Peripheral blood mononuclear cell (primary cell): ENCODE results near the genes MTHFD2 and TACR1.

GRCh38 chr2:74100202-74100855 is 47.4 kb downstream of the BOLA3 start:
- PRO-cap, 8 experiments = no peak in any of the 8 experiments

GRCh38 chr2:74156254-74156624 is 8.5 kb upstream of the BOLA3 start:
- PRO-cap, 8 experiments = no peak in any of the 8 experiments

DNA sequence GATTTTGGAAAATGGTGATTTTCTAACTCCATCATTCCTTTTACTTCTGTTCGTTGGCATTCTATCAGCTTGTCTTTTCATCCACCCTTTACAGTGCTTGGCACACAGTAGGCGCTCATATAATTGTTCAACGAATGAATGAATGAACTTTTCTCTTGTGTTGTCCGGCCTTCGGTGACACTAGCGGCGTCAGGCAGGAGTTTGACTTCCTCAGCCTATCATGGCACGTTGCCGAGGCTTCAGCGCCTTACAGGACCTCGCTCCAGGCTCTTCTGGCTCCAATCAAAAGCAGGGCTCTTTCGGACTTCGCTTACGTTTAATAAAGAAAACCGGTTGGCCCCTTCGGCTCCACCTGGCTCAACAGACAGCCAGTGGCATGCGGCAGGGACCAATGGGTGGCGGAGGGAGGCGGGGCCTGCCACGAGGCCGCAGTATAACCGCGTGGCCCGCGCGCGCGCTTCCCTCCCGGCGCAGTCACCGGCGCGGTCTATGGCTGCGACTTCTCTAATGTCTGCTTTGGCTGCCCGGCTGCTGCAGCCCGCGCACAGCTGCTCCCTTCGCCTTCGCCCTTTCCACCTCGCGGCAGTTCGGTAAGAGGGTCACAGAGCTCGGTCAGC is at the start of gene MTHFD2:
TSS of gene MTHFD2 (plus strand) at position 463 of the 617 bp plus-strand sequence.
- PRO-cap, 8 experiments = peak in 8 of 8 experiments; most common plus-strand start position 507 of the sequence (in 7); most common minus-strand start position 274 of the sequence (in 7)

DNA sequence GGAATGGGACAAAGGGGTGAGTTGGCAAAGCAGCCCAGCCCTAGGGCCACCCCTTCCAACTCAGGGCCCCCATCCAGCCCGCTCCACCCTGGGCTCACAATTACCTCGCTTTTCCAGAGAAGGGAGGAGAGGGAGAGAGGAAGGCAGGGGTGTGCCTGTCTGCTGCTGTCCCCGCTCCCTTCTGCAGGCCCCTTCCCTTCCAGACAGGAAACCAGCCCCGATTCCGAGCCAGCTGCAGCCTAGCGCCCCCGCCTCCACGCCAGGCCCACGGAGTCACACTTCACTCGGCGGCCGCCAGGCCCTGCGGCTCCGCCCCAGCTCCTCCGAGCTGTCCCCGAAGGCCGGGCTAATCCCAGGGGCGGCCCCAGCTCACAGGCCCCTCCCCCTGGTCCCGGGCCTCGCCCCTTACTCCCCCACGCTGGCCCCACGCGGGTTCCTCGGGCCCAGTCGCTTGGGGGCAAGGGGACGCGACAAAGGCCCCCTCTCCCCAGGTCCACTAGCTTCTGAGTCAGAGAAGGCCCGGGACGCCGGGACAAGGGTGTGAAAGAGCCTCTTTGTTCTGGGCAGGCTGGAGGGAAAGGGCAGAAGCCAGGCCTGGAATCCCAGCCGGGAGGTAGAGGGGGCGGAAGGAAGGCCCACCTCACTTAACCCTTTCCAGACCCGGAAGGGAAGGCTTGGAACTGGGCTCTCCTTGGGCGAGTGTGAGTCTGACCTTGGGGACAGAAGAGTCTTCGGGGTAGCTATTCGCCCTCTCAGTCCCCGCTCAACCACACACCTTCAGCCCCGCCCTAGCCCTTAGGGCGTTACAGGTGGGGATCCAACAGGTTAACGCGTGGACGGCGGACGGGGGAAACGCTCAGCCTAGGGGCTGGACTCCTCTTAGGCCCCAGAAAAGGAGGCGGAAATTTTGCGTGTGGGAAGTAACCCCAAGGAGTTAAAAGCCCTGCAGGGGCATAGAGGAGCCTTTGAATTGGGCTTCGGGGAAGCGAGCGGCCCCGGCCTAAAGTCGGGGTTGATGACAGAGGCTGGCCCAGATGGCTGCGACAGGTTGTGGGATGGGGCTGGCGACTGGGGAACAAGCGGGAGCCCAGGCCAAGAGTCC is 1.1 kb downstream of the RTKN start:
- PRO-cap, 8 experiments = peak in 7 of 8 experiments; most common minus-strand start position 183 of the sequence (in 7)

DNA sequence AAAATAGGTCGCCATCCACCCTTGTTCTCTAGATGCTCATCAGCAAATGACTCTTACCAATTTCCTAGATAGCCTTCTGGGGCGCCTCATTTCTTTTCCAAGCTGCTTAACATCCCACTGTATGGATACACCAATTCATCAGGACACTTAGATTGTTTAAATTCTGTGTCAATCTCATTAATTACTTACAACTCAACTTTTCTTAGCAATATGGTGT is 633 bp upstream of the INO80B start:
- PRO-cap, 8 experiments = no peak in any of the 8 experiments

- PRO-cap, 8 experiments = peak in 8 of 8 experiments; most common plus-strand start chr2:74457678 (in 5); most common minus-strand start chr2:74457493 (in 3)
Measured at GRCh38 chr2:74456947-74457843, 1.0 kb upstream of the WBP1 start.

GRCh38 chr2:74458648-74459454 is 613 bp downstream of the WBP1 start:
- PRO-cap, 8 experiments = peak in 1 of 8 experiments; most common plus-strand start chr2:74459143 (in 1); most common minus-strand start chr2:74459012 (in 1)

DNA sequence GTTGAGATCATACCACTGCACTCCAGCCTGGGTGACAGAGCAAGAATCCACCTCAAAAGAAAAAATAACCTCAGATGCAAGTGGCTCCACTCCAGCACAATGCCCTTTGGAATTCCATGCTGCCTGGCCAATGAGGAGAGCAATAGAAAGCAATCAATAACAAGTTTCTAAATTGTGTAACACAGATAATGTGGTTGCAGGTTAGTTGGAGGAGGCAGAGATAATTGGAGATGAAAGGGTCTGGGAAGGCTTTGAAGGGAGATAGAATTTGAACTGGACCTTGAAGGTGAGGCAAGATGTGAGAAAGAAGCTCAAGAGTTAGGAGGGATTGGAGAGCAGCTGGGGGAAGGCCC is 6.1 kb downstream of the TTC31 start:
- PRO-cap, 8 experiments = no peak in any of the 8 experiments

- PRO-cap, 8 experiments = no peak in any of the 8 experiments
Measured at GRCh38 chr2:74515418-74516684, 1.6 kb downstream of the TLX2 start.

DNA sequence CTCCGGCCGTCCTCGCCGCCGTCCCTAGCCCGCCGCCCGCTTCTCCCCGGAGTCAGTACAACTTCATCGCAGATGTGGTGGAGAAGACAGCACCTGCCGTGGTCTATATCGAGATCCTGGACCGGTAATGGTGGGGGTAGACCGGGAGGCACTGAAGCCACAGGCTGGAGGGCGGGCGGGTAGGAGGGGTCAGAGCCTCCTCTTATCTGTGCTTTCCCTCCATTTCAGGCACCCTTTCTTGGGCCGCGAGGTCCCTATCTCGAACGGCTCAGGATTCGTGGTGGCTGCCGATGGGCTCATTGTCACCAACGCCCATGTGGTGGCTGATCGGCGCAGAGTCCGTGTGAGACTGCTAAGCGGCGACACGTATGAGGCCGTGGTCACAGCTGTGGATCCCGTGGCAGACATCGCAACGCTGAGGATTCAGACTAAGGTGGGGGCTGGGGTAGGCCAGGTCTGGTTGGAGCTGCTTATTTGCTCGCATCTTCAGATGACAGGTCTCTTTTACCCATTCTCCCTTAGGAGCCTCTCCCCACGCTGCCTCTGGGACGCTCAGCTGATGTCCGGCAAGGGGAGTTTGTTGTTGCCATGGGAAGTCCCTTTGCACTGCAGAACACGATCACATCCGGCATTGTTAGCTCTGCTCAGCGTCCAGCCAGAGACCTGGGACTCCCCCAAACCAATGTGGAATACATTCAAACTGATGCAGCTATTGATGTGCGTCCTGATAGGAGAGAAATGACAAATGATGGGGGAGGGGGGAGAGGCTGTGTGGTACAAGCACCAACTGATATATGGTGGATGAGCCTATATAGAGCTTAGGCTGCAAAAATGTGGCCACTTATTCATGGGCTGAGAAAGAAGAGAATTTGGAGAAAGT is 896 bp downstream of the HTRA2 start:
- PRO-cap, 8 experiments = peak in 7 of 8 experiments; most common plus-strand start position 380 of the sequence (in 5); most common minus-strand start position 129 of the sequence (in 5)

DNA sequence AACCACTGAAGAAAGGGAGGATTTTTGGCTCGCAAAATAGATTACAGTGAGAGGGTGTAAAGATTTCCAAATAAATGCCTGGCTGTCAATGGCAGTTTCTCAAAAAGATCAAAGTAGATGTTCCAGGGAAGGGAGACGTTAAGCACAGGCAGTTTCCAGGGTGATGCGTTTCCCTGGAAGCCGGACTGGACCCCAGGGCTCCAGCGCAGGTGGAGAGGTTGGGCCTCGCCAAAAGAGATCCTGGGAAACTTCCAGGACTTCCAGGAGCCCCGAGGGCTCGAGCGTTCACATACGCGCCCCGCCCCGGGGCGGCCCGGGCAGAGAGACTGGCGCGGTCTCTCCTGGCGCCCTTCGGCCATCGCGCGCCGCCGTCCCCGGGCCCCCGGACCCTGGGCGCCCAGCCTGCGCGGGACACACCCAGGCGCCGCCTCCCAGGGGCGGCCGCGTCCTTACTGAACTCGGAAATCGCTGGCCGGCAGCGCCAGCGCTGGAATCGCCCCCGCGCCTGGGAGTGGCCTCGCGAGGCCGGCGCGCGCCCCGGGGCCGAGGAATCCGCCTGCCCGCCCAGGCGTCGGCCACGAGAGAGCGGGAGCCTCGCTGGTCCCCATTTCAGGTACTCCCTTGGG is 5.1 kb downstream of the LOXL3 start:
- PRO-cap, 8 experiments = no peak in any of the 8 experiments

DNA sequence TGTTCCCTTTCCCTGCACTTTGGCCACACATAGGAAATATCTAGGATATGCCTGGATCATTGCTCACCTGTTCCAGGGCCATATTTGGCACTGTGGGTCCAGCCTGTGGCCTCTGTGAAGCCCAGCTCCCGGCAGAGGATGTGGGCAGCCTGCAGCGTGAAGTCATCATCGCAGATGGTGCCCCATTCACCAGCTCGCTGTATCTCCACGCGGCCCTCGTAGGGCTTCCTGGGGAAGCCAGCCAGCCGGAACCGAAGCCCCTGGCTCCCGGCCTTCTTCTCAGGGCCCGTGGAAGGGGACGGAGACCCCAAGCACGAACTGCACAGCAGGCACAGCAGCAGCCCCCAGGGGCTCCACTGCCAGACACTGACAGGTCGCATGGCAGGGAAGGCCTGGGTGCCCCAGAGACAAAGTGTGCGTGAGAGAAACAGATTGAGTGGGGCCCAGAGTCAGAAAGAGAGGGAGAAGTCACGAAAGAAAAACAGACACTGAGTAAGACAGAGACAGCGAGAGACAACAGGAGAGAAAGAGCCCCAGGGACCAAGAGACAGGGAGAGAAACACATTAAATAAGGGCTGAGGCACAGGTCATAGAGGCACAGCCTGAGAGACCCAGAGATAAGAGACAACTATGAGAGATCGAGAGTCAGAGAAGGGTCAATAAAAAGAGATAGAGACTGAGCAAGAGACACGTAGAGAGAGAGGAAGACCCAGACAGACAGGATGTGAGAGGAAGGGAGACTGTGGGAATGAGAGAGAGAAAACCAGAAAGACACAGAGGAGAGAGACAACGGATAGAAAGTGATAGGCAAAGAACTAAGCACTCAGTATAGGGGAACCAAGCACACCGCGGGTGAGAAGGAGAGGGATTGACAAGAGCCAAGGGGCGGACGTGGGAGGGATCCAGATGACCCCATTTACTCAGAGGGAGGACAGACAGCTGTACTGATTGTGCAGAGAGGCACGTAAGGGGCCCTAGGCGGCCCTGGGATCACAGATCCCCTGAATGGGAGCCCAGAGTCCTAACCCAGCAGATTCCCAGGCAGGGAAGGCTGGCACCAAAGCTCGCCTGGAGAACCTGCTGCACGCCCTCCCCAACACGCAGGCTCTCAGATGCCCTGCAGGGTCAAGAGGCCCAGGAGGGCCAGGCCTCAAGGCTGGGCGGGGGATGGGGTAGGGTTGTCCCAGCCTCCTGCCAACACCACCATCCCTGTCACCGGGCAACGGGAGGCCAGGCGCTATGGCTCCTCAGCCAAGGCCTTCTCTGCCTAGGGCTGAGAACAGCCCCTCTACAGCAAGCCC is 1.0 kb downstream of the LOXL3 start:
- PRO-cap, 8 experiments = no peak in any of the 8 experiments

GRCh38 chr2:74560457-74561175 is 6.1 kb downstream of the DOK1 start:
- PRO-cap, 8 experiments = no peak in any of the 8 experiments

- PRO-cap, 8 experiments = no peak in any of the 8 experiments
Measured at GRCh38 chr2:75199388-75199953, at the start of gene TACR1. TACR1 (minus strand) TSS chr2:75199520.

- PRO-cap, 8 experiments = no peak in any of the 8 experiments
Measured at GRCh38 chr2:75238914-75239406, 39.6 kb upstream of the TACR1 start.

GRCh38 chr2:75416456-75417355 is 144.0 kb downstream of the EVA1A start:
- PRO-cap, 8 experiments = peak in 4 of 8 experiments; most common plus-strand start chr2:75417157 (in 2); most common minus-strand start chr2:75417019 (in 1)

- PRO-cap, 8 experiments = no peak in any of the 8 experiments
Measured at GRCh38 chr2:77753688-77754480, 231.7 kb upstream of the LRRTM4 start.

- PRO-cap, 8 experiments = no peak in any of the 8 experiments
Measured at GRCh38 chr2:77954669-77955255, 432.6 kb upstream of the LRRTM4 start.

- PRO-cap, 8 experiments = no peak in any of the 8 experiments
Measured at GRCh38 chr2:78779484-78780108, 245.9 kb upstream of the REG3G start.

DNA sequence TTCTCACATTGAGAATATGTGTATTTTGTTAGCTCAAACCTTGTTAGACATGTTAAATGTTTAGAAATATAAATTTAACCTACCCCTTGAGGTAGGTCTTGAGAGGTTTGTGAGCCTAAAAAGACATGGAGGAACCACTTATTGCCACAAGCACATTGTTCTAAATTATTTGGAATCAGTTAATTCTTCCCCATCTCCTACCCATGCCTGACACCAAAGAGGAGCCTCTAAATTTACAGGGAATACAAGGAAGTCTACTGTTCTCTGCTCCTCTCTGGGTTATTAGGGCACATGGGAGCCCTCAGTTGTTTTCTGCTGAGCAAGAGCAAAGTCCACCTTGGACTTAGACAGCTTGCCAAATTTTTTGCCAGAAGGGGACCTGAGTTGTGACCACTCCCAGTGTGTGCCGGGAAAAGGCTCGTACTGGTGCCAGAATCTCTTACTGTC is 324 bp upstream of the REG1A start:
- PRO-cap, 8 experiments = no peak in any of the 8 experiments